Neural progenitor cell (in vitro differentiated cells): ENCODE results near the gene PIRT.

DNA sequence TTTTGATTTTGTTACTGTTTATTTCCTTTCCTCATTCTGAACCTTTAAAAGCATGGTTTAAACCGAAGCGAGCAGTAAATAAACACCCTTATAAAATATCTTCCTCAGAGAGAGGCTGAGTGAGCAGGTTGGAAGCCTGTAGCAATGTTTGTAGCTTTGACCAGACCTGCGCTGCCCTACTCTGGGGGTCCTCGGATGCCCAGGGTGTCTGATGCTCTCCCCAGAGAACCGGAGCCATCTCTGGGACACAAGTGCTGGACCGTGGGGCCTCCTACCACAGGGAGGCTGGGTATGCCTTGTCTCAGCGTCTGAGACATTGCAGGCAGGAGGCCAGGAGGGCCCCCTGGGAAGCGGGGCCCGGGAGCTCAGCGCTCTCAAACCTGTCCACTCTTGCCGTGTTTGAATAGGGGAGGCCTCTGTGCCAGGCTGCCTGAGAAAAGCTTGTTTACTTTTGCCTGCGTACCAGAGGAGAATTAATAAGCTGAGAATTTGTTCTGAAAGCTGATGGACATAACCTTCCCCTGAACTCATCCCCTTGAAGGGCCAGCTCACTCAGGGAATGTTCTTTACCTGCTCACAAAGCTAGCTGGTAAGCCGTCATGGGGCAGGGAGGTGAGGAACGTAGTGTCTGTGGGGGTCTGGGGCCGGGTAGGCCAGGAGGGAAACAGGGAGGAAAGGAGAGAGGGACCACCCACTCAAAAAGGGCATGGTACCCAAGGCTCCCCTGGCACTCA is 163.8 kb downstream of the NTN1 start:
- RAMPAGE, long total RNA = no peak

DNA sequence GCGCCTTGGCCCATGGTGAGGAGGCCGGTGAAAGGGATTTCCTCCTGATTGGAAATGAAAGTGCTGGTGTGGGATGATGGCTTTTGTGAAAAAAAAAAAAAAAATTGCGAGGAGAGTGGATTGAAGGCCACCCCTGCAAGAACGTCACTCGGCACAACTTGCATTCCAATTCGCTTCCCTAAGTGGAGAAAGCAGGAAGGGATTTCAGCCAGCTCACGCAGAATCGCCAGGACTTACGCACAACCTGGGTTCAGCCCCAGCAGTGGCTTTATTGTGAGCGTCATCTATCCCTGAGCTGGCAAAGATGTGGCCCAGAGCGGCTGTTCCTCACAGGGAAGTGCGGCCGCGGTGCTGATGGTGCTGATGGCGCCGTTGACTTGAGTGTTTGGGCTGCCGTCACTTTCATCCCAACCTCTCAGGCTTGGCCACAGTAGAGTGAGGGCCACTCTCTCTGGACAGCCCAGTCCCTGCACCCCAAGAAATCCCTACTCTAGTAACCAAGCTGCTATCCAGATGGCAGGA is 197.6 kb downstream of the NTN1 start:
- RAMPAGE, long total RNA = no peak

GRCh38 chr17:9247310-9247909 is 226.1 kb downstream of the NTN1 start:
- RAMPAGE, long total RNA = no peak

- RAMPAGE, long total RNA = no peak
Observed at GRCh38 chr17:9260821-9261146, 239.5 kb downstream of the NTN1 start.

DNA sequence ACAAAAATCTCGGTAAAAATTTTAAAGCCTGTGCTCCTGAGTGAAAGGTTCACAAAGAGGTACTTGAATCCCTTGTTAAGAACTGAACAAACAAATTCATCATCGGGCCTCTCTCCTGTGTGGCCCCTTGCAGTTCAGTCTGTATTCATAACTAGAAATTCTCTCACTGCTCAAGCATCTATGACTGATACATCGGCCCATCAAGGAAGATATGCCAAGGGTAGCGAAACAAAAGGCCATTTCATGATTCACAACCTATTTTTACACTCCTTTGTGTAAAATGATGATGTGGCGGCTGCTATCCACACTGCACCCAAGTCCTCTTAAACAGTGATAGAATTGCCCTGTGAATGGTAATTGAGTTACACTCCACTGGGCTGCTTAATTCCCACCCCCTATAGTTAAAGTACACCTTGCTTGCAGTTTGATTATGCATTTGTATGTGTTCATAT is 204.6 kb downstream of the STX8 start:
- RAMPAGE, long total RNA = no peak

DNA sequence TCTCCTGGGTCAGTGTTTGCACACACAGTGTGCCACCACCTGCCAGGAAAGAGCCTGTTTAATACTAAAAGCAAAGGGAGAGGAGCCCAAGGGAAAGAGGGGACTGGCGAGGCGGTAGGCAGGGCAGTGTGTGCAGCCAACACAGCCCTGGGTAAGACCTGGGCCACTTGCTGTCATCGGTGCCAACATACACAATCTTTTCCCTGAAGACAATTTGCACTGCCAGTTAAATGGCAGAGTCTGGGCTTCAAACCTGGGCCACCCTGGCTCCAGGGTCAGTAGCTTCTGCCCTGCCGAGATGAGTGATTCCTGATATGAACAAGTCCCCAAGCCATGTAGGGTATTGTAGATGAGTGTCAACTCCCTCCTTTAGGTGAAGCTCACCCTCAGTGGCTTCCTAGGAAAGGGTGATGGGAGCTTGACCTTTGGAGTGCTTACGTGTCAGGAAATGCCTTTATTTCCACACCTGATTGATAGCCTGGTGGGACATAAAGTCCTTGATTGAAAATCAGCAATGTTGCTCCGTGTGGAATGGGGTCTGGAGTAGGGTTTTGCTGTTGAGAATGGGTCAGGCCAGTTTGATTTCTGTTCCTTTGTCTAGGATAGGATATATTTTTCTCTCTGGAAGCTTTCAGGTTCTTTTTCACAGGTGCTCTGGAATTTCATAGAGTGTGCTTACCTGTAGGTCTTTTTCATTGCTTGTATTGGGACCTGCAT is 58.4 kb downstream of the USP43 start:
- RAMPAGE, long total RNA = no peak

DNA sequence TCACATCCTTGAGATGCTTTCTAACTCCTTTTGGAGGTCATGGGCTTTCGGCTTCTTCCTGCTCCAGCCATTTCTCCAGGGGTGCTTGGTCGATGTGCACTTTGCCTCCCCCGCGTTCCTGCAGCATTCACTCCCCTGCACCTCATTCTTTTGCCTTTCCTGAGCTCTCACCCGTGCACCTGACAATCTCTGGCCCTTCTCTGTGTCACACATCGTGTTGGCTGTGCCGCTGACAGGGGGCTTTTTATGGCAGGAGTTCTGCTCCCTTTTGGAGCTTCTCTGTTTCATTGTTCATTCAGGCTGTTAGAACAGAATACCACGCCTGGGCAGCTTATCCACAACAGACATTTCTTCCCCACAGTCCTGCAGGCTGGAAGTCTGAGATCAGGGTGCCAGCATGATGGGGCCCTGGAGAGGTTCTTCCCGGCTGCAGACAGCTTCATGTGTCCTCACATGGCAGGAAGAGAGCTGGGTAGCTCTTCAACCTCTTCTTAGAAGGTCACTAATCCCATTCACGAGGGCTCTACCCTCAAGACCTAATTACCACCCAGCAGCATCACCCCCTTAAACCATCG is 65.2 kb downstream of the DHRS7C start:
- RAMPAGE, long total RNA = no peak

DNA sequence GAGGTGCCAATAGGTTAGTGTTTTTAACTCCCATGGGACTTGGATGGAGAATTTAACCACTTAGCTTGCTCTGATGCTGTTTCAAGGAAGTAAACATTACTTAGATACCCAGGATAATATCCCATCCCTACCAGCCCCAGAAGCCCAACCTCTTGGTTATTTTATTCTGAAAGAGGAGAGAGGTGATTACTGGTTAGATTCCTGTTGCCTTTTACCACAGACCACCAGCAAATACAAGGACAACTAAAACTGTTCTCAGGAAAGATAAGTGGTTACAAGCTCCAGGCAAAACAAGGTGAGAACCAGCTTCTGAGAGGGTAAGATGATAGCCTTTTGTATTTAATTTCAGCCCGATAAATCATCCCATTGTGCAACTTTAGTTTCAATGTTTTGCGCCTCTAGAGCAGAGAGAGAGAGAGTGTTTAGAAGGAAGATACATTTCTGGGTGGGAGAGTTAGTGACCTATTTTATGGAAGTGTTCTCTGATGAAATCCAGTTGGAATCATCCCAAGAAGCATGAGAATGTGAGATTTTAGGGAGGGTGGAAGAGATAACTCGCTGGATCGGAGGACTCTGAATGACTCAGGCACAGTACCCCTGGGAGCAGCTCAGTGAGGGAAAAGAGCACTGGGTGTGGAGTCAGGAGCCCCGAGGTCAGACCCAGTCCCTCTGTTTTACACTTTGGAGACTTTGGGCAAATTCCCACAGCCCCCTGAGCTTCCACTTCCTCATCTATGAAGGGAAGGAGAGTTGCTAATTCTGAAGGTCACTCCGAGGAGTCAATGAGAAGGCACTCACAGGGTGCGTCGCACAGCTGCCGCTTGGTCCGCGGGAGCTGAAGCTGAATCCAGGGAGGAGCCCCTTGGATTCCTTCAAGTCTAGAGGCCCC is 12.1 kb downstream of the GLP2R start:
- RAMPAGE, long total RNA = no peak

DNA sequence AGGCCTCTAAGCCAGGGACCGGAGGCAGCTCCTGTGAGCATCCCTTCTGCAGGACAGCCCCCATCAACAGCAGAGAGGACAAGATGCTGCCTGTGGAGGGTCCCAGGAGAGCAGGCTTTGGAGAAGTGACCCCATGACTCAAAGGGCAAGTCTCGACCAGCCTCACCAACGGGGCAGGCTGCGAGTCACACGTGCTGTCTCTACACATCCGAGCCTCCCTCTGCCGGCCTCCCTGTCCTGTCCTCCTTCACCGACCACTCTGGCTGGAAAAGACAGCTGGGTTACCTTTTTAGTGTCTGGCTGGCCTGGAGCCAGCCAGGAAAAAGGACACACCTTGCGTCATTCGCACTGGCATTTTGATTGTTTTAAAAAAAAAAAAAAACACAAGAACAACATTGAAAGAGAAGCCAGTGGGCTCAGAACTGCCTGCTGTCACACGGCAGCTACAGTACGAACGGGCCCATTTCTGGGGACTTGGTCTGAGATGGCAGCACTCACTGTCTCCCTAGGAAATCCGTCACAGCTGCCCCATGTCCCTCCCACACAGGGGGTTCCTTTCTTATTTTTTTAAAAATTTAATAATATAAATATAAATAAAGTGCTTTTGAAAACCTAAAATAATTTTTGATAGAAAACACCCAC is 74.5 kb upstream of the RCVRN start:
- RAMPAGE, long total RNA = no peak

DNA sequence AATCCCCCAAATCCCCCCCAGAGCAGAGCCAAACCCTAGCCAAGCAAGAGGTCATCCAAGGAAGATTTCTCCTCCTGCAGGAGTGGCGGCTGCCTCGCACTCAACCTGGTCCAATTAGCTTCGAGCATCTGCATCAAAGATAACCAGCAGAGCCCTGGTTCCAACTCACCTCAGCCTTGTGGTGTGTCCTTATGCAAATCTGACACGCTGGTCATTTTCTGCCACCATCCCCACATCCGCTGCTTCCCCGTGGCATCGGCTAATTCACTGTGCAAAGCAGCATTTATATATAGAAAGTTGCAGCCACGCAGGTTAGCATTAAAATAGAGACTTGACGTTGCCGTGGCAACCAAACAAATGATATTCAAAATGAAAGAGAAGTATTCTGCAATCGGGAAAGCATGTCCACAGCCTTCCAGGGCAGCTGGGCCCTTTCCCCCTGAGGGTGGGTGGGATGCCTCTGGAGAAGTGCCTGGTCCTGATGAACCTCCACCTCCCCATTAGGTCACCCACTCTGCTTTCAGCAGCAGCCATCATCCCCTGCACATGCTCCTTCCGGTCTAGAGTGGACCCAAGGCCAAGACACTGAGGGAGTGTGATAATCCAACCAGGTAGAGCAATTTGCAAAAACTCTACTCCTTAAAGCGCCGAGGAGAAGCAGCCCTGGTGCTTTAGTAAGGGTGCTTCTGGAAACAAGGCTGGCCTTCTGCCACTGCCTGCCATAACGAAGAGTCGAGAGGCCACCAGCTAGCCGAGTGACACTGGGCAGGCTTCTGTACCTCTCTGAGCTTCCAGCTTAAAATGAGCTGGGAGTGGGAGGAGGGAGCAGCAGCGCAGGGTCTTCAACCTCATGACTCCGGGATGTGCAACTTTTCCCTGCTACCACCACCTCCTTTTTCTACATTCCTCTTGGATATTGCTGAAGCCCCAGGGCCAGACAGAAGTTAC is 138.6 kb downstream of the GAS7 start:
- RAMPAGE, long total RNA = no peak

- RAMPAGE, long total RNA = no peak
Observed at GRCh38 chr17:10096018-10096969, 102.1 kb downstream of the GAS7 start.

DNA sequence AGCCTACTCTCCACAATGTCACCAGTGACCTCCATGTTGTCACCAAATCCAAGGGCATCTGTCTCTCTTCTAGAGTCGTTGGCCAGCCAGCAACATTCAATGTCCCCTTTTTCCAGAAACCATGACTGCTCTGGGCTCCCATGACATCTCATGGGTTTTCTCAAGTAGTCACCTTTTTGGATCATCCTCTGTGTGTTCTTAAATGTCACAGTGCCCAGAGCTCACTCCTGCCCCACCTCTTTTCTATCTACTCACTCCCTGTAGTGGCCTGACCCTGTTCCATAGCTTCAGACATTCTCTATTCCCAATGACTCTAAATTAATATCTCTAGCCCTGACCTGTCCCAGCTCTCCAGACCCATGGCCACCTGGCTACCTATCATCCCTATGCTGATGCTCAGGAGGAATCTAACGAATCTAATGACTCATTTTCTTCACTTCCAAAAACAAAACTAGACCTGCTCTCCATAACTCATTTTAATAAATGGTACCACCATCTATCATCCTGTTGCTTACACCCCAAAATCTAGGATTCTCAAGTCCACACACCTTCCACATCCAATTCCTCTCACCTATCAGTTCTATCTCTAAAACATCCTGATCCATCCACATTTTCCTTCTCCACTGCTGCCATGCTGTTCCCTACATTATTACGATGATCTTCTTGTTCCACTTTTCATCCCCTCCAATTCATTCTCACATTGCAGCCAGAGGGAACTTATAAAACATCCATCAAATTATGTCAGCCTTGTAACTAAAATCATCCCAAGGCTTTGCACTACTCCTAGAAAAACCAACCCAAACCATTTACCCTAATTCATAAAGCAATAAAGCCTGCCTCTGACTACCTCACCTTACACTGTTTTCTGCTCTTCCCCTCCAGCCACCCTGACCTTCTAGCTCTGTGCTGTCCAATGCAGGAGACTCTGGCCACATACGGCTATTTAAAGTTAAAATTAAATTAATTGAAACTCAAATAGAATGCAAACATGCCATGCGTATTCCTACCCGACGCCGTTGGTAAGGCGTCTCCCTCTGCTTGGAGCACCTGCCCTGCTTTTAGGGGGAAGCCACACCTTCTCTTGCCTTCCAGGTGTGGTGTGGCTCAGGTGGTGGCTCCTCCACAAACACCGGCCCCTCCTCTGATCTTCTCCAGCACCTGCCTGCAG is 93.8 kb downstream of the GAS7 start:
- RAMPAGE, long total RNA = no peak

DNA sequence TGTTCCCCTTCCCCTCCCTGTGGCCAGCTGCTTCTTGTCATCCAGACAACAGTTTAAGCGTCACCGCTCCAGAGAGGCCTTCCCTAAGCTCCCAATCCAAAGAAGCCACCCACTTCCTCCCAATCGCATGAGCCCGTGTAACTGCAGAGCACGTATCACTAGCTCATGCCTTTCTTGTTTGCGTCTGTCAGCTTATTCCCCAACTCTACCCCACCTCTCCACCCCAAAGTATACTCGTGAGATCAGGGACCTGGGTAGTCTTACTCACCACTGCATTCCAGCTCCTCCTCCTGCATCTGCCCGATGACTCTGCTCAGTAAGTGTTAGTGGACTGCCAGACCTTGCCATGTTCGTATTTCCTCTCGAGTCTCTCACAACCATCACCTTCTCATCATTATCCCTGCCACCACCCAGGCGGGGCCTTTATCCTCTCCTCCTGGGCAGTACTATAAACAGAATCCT is 92.8 kb downstream of the GAS7 start:
- RAMPAGE, long total RNA = no peak

DNA sequence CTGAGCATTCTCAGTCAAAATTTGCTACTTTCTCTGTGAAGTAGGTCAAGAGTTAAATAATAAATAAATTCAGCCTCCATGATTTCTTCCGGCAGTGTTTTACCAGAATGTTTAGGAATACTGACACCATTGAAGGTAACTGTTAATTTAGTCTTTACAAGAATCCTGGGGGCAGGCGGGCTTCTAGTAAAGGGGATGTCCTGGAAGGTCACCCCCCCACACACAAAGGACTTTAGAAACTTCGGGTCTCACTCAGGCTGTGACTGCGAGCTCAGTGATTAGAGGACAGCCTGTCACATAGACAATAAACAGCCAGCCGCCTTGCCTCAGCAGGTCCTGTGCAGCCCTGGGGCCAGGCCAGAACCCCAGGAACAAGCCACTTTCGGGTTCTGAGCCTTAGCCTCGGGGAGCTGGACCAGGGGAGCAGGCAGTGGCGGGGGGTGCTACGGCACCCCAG is 1.2 kb downstream of the GAS7 start:
- RAMPAGE, long total RNA = no peak

GRCh38 chr17:10197650-10198314 is 624 bp downstream of the GAS7 start:
- RAMPAGE, long total RNA = no peak

- RAMPAGE, long total RNA = no peak
Observed at GRCh38 chr17:10210399-10210765, 12.0 kb upstream of the GAS7 start.

GRCh38 chr17:10415497-10416022 is 6.2 kb downstream of the MYH8 start:
- RAMPAGE, long total RNA = no peak

- RAMPAGE, long total RNA = no peak
Observed at GRCh38 chr17:10737804-10738388, 8.1 kb upstream of the TMEM220 start.

- RAMPAGE, long total RNA = no peak
Observed at GRCh38 chr17:10756684-10757403, 27.0 kb upstream of the TMEM220 start.

DNA sequence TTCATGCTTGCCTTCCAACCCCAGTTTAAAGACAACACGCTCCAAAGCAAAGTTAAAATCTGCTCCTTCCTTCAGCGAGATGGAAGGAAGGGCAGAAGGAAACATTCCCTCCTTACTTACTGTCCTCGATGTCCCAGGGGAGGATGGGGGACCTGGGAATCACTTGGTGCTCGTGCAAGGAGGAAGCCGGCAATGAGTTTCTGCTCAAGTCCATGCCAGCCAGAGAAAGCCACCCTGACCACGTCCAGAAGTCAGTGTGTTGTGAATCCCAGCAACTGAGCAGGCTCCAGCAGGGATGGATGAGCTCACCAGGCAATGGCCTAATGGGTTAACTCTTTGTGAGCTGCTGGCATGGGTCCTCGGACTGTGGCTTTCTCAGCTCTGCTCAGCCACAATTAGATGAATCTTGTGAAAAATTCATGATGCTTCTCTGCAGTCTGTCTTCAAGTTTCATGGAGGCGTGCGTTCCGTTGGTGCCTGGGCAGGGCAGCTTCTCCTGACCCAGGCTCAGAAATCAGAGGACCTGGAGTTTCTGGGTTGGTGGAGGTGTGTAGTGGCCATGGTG is at the start of gene PIRT:
PIRT (minus strand) TSS at position 263 of the 565 bp plus-strand sequence.
- RAMPAGE, long total RNA = no peak